ENCODE measurements around a stretch of chr14.

DNA sequence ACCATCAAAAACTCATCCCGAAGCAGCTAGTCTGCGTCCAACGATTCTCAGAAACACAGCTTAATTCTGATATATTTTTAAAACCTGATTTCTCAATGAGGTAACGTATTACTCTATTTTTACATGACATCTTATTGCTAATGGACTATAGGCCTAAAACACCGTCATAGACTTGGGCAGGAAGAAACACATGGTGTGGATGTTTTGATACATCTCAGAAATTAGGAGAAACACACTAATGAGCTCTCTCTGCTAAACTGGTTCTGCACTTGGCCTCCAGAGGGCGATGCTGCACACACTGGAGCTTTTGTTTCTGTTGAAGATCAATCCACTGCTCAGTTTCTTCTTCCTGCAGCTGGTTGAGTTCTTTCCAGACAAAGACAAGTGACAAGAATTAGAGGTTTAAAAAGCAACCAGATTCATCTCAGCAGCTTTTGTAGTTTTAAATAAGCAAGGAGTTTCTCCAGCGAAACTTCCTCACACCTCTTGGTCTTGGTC lies 178.4 kb upstream of the OR4E1 start:
- PRO-cap: no peak
- RAMPAGE, long total RNA: no peak

DNA sequence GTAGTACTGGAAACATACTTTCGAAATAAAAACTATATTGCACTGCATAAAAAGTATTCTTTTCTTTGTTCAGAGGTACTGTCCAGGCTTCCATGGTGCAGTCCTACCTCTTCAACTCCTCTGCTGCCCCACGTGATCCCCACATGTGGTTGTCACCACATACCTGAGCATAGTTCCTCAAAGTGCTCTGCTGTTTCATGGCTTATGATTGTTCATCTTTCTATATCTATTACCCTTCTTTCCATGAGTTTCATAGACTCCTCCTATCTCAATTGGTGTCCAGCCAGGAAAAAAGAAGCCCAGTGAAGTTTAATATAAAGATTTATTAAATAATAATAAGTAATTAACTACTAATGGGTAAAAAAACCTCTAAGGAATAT lies 317.6 kb upstream of the OR4E1 start:
- PRO-cap: no peak
- RAMPAGE, long total RNA: no peak

GRCh38 chr14:22052371-22052570 lies 378.7 kb upstream of the OR4E1 start:
- PRO-cap: no peak
- RAMPAGE, long total RNA: no peak

DNA sequence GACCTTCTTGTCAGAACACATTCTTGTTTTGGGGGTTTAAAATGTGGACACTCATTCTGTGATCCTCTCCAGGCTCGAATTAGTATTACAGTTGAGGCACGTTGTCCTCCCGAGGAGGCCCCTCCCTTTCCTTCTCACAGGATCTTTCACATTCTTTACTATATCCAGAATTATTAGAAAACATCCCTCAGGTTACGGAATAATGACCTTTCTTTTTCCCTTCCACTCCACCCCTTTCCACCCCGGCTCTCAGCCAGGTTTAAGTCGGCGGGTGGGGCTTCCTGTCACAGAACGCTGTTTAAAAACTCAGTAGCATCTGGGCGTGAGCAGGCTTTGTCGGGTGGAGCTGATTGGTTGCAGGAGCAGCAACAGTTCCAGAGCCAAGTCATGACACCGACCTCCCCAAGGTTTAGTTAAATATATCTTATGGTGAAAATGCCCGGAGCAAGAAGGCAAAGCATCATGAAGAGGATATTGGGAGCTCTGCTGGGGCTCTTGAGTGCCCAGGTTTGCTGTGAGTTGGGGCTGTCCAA lies 396.7 kb upstream of the OR4E1 start:
- PRO-cap: no peak
- RAMPAGE, long total RNA: no peak

DNA sequence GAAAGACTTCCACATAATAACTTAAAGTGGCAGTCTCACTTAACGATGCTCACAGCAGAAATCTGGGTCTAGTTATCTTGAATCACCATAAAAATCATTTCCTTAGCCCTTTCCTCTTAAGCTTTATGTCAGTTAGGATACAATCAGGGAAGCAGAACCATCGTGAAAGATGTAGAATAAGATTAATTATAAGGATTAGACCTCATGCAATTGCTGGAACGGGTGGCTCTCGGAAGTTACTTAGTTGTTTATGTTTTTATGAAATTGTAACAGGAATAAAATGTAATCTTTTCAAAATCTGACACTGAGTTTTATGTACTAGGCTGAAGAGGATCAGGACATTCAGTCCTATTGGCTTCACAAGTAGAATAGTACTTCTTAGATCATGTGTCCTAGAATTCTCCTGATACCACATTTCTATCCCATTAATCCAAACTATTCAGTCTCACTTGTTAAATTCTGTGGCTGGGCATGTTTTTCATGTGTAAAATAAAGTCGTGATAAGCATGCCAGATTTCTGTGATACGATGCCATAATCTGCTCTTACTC lies 423.4 kb upstream of the OR4E1 start:
- PRO-cap: no peak
- RAMPAGE, long total RNA: no peak

DNA sequence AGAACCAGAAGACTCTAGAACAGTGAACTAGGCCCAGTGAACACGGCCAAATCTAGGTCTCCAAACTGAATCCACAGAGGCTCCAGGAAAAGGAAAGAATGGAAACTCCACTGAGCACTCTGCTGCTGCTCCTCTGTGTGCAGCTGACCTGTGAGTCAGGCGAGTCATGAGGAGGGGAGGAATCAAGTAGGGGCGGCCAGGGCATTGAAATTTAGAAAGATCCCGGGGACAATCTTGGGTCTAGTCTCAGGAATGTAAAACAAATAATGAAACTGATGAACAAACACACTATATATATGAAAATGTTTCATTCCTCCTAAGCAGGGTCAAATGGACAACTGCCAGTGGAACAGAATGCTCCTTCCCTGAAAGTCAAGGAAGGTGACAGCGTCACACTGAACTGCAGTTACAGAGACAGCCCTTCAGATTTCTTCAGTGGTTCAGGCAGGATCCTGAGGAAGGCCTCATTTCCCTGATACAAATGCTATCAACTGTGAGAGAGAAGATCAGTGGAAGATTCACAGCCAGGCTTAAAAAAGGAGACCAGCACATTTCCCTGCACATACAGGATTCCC lies 323.3 kb downstream of the DAD1 start:
- PRO-cap: no peak
- RAMPAGE, long total RNA: no peak

DNA sequence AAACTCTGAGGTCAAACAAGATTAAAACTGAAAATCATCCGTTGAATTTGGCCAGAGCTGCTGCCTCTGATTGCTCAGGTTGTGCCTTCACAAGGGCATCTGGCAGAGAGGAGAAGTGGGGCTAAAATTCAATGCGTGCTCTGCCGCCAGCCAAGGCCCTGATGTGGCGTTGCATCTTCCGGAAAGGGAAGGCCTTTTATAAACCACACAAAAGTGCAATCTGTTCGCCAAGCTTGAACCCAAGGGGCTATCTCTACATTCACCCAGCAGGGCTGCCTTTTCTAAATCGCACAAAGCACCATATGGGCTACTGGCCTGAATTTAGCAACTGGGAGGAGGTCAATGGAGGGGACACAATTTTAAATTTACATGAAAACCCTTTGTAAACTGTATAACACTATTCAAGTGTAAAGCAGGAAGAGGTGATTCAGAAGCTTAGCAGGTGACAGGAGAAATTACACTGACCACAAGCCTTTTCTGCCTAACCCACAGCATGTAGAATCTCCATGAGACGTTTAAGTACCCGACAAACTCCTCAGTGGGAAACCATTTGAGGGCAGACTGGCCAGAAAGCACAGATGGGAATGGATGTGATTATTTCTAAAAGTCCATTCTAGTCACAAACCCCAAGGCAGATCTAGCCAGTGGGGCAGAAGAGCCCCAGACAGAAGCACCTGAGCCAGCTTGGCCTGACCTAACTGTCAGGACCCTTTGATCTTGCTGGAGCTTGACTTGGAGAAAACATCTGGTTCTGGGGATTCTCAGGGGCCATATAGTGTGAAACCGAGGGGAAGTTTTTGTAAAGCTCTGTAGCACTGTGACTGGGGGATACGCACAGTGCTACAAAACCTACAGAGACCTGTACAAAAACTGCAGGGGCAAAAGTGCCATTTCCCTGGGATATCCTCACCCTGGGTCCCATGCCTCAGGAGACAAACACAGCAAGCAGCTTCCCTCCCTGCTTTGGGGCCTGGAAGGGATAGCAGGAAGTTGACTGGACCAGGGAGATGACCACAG lies 140.4 kb downstream of the DAD1 start:
- PRO-cap: no peak
- RAMPAGE, long total RNA: no peak

- PRO-cap: no peak
- RAMPAGE, long total RNA: no peak
These were observed 107.2 kb downstream of the DAD1 start for GRCh38 chr14:22481556-22482530.

GRCh38 chr14:22496570-22497455 lies 92.2 kb downstream of the DAD1 start:
- PRO-cap: no peak
- RAMPAGE, long total RNA: no peak

GRCh38 chr14:22500782-22501430 lies 88.1 kb downstream of the DAD1 start:
- PRO-cap: unidirectional peak, plus-strand start at chr14:22501235
- RAMPAGE, long total RNA: no peak

DNA sequence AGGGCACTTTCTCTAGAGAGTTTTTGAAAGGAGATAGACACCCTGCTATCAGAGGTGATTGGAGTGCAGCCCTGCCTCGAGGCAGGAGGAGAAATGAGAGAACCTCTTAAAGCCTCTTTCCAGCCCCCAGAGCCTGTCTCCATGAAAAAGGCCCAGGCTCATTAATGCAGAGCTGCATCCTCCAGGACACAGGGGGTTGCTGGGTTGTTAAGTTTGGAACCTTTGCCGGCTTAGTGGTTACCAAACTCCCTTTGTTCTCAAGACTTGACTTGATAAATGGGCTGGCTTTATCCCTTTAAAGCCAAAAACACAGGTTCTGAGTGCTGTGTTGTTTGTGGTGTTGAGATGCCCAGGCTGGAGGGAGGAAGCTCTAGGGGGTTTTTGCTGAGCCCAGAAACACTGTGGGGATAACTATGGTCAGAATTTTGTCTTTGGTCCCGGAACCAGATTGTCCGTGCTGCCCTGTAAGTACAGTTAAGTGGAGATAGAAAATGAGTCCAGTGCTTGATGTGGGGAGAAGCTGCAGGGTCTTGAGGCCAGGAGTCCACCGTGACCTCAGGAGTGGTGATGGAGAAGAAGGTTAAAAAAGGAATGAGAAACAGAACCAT lies 70.9 kb downstream of the DAD1 start:
- PRO-cap: no peak
- RAMPAGE, long total RNA: no peak

DNA sequence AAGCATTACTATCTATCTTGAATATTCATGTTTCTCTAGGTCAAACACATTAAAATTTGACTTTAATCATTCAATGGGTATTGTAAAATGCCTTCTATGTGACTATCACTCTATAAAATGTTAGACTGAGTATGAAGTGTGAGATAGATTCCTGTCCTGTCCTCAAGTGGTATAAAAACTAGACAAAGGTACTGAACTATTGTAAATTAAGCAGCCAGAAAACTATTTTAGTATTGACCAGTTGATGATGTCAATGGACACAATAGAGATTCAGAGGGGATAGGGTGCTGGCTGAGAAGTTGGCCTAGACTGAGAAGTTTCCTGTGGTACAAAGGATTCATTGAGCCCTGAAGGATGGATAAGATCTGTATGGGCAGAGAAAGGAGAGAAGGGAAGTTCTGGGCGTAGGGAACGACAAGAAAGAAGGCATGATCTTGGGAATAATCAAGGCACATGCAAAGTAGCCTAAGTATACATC lies 44.7 kb downstream of the DAD1 start:
- PRO-cap: no peak
- RAMPAGE, long total RNA: no peak

DNA sequence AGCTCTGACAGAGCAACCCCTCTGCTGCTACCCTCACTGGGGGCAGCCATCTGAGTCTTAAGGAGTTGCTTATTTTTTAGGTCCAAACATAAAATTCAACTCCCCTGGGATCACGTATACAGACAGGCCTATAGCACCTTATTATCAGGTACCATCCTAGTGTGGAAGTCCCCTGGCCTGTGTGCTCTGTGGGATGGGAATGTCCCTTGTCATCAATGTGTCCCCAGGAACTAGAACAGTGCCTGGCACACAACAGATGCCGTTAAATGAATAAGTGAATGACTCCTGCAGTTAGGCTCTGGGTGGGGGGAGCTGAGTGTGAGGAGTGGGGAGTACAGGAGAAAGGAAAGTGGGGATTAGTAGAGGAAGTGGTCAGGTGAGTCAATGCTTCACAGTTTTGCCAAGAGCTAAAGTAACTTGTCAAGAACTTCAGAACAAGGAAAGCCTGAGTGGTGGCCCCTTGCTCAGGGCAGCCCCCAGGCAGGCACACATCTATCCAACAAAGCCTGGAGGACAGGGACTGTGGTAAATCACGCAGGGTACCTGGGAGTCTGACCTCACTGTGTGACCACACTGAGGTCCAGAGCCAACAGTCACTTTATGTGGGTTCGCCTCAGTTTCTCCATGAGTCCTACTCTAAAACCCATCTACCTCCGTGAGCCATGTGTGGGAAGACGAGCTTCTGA lies 33.4 kb downstream of the DAD1 start:
- PRO-cap: no peak
- RAMPAGE, long total RNA: no peak

DNA sequence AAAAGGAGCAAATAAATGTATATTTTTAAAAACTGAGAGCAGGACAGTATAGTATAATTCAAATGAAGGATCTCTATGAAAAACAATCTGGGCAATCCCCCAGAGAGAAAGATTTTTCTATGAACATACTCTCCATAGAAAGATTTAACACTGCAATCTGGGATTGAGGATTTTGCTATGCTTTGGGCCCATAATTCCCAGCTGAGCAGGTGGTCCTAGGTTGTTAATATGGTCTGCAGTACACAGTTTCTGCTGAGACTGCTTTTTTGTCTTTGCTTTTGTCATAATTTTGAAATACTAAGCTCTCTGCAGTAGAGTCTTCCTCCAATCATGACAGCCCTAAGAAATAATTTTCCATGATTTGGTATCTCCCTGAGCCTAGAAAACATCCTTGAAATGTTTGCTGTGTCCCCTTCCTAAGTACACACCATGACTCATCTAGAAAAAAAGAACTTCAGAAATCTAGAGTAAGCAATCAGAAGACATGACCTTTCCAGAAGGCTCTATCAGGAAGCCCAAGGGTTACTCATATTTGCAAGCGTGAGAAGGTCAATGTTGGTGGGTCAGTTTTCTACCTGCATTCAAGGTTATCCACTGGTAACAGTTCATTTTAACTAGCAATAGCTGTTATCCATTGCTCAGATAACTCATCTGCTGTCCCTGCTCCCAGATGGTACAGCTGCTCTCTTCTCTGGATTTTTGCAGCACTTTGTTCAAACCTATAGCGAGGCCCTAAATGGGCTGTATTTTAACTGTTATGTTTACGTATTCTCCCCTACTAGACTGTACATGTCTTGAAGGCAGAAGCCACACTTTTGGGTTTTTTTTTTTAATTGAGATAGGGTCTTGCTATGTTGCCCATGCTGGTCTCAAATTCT lies 16.4 kb downstream of the DAD1 start:
- PRO-cap: no peak
- RAMPAGE, long total RNA: no peak

DNA sequence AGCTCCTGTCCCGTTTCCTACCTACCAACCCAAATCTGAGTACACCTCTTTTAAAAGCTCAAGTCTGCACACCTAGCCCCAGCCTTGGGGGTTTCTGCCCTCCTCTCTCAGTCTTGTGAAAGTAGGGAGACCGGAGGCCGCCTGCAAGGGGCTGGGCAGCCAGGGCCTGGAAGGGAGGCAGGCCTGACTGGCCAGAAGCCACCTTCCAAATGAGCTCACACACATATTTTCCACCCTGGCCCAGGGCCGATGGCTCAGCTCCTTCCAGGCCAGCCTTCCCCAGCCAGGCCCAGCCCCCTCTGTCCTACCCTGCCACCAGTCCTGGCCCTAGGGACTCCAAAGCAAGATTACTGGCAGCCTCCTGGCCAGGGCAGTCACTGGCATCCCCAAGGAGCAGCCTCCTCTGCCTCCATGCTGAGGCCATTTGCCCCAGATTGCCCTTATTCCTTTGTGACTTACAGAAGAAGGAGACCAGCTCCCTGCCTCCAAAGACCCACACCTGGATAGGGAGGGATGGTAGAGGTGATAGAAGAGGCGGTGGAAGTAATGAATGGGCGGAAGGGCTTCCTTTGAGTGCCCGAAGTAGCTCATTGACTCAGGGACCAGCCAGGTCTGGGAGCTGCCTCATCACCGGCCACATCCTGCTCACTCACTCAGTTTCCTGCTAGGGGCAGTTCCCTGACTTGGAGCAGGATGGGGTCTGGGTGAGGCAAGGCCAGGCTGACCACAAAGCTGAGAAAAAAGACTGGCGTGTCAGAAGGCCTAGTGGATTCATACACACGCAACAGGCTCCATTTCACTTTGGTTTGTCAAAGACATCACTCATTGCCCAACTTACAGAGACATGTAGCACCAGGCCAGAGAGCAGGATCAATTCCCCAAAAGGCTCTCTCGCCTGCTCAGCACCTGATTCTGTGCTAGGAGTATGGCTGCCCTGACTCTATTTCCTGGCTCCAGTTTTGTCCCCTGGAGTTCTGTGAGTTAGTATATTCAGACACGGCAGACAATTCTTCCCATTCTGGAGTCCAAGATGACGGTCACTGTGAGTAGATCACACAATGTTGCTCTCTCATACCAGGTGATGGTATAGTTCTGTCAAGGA lies 14.9 kb downstream of the MMP14 start:
- PRO-cap: bidirectional peak, plus-strand start at position 373 of the sequence, minus-strand start at position 115 of the sequence; bidirectional peak, plus-strand start at position 756 of the sequence, minus-strand start at position 651 of the sequence
- RAMPAGE, long total RNA: no peak

- PRO-cap: no peak
- RAMPAGE, long total RNA: no peak
These were observed 940 bp downstream of the PRMT5 start for GRCh38 chr14:22928068-22928803.

- PRO-cap: no peak
- RAMPAGE, long total RNA: no peak
These were observed 760 bp downstream of the AJUBA start for GRCh38 chr14:22981423-22982158.

- PRO-cap: bidirectional peak, plus-strand start at chr14:23007283, minus-strand start at chr14:23007185
- RAMPAGE, long total RNA: no peak
These were observed 3.1 kb downstream of the C14orf93 start for GRCh38 chr14:23006574-23007525.

DNA sequence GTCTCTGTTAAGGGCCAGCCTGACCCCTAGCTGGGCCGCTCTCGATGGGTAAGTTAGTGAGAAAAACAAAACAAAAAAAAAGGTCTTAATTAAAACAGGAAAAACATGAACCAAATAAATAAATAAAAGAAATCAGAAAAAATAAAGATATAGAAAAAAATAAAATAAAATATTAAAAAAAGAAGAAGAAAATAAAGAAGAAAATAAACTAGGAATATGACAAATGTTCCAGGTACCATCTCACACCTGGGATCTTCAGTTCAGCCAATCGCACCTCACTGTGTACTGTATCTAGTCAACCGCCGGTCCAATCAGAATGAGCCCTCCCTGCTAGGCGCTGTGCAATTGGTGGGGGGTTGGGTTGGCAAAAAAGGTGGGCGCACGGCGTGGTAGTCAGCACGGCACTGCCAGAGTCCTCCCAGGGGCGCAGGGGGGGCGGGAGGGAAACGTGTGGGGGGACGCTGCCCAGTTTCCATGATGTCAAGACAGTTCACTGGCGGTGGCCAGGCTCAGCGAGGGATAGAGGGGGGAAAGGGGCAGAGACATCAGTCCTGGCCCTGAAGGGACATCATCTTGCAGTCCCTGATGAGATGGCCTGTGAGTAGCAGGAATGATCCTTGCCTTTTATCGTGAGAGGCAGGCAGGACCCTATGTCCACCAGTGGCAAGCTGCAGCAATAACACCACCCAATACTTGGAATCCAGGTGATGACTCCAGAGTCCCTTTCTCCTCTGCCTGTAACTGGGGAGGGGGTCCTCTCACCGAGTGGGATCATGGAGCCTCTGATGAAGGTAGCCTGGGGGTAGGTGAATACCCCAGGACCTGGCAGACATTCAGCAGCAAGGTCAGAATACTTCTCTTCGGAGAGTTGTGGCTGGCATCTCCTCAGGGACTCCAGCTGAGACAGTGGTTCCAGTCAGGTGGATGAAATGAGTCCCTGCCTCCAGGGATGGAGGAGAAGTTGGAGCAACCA lies 10.0 kb upstream of the CDH24 start:
- PRO-cap: no peak
- RAMPAGE, long total RNA: no peak

- PRO-cap: bidirectional peak, plus-strand start at chr14:23078892, minus-strand start at chr14:23078792
- RAMPAGE, long total RNA: no peak
These were observed 16.5 kb downstream of the ACIN1 start for GRCh38 chr14:23078175-23079174.

Measured in urinary bladder (tissue), 3 donors.